Parietal lobe (tissue), 2 donors: ENCODE measurements around the gene CMPK2.

DNA sequence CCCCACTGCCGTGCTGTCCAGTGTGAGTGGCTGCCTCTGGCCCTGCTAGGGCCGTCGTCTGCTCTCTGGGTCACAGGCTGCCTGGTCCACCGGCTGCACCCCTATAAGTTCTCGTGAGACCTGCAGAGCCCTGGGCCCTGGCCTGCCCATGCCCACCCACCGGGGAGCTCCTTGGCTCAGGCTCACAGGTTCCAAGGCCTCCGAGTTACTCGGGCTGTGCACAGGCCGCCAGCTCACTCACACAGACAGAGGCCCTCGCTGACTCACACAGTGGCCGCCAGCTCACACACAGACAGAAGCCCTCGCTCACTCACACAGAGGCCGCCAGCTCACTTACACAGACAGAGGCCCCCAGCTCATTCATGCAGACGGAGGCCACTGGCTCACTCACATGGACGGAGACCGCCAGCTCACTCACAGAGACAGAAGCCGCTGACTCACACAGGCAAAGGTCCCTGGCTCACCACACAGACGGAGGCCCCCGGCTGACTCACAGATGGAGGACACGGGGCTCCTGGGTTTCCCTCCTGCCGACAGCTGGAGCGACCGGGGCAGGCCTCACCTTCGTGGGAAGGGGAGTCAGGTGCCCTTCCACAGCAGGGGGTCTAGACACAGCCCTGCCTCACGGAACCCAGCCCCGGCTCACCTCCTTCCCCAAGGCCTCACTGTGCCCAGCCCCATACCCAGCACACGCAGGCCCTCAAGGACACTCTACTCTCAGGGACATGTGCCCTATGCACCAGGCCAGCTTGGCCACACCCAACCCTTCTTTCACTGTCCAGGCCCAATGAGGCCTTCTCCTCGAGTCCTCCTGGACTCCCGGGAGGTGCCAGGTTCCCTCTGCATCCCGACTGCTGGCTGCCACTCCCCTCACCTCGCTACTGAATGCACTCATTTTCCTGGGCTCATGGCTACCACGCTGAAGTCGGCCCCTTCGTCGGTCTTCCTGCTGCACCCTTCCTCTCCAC lies 334.3 kb upstream of the MYT1L start:
- RAMPAGE, long total RNA: no peak

DNA sequence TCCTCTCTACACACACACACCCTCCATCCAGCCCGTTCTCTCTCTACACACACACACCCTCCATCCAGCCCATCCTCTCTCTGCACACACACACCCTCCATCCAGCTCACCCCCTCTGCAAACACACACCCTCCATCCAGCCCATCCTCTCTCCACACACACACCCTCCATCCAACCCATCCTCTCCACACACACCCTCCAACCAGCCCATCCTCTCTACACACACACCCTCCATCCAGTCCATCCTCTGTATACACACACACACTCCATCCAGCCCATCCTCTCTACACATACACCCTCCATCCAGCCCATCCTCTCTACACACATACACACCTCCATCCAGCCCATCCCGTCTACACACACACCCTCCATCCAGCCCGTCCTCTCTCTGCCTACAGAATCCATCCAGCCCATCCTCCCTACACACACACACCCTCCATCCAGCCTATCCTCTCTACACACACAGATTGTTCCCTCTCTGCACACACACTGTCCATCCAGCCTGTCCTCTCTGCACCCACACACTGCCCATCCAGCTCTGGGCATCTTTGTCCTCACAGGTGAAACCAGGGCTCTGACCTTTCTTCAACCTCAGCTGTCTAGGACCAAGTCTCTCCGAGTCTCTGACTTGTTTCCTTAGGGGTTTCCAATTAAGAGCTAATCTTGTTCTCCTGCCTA lies 81.2 kb downstream of the EIPR1 start:
- RAMPAGE, long total RNA: no peak

- RAMPAGE, long total RNA: no peak
These were observed 74.1 kb downstream of the EIPR1 start for GRCh38 chr2:3303442-3304080.

DNA sequence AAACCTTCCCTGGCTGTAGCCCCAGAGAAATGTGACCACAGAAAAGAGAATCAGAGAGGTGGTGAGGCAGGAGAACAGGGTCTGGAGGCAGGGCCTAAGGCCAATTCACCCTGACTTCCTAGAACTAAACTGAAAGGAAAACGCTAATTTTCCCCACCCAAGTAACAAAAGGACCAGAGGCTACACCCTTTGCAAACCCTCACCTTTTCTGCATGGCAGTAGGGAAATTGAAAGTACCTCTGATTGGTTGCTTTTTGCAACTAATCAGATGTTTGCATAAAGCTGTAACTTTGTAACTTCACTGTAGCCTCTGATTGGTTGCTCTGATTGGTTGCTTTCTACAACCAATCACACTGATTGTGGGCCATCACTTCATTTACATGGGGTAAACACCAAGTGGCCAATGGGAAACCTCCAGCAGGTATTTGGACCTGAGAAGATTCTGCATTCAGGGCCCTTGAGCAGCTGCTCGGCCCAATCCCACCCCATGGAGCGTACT lies 20.8 kb downstream of the EIPR1 start:
- RAMPAGE, long total RNA: no peak

- RAMPAGE, long total RNA: no peak
These were observed 38.7 kb downstream of the ADI1 start for GRCh38 chr2:3480675-3481021.

- RAMPAGE, long total RNA: no peak
These were observed 524 bp upstream of the ADI1 start for GRCh38 chr2:3519872-3520238.

DNA sequence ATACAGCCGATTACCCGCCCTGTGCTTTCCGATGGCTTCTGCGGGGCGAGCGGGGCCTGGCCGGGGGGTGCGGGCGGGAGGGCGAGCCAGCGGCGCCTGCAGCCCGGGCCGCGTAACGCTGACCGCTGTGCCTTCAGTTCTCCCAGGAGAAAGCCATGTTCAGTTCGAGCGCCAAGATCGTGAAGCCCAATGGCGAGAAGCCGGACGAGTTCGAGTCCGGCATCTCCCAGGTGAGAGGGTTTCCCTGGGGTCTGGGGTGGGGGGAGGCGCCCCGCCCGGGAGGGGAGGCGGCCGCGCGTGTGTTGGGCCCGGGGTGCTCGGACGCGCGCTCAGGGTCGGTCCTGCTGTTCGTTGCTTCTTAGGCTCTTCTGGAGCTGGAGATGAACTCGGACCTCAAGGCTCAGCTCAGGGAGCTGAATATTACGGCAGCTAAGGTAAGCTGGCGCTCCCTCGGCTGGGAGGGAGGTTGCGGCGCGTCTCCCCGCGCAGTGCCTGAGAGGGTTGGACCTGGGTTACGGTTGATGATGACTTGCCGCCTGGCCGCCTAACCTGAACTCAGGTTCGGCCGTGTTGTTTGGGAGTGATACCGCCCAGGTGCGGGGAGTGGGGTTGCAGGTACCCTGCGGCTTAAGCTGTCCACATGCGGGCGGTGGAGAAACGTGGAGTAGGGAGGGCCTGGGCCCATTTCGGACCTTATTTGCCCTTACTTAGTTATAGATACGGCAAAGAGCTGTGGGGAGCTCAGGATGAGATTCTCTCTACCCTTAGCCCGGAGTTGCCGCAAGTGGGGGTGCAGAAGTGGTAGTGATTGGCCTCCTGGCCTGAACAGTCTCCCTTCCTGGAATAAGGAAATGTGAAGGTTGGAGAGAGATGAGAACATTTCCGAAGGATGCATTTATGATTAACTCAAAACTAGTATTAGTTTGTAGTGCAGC lies 662 bp downstream of the RPS7 start:
- RAMPAGE, long total RNA: no peak

DNA sequence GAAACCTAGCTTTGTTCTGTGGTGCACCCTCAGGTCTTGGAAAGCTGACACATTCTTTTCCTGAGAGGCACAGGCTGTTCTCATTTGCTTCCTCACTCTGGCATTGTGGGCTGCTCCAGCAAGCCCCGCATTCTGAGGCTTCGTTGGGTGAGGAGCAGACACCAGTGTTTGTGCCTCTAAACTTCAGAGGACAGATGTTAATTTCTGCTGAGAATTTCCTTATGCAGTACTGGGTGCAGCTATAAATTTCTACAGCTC lies 580.4 kb downstream of the DCDC2C start:
- RAMPAGE, long total RNA: no peak

GRCh38 chr2:5059058-5059334 lies 633.2 kb upstream of the SOX11 start:
- RAMPAGE, long total RNA: no peak

- RAMPAGE, long total RNA: no peak
These were observed 575.7 kb upstream of the SOX11 start for GRCh38 chr2:5116595-5116855.

DNA sequence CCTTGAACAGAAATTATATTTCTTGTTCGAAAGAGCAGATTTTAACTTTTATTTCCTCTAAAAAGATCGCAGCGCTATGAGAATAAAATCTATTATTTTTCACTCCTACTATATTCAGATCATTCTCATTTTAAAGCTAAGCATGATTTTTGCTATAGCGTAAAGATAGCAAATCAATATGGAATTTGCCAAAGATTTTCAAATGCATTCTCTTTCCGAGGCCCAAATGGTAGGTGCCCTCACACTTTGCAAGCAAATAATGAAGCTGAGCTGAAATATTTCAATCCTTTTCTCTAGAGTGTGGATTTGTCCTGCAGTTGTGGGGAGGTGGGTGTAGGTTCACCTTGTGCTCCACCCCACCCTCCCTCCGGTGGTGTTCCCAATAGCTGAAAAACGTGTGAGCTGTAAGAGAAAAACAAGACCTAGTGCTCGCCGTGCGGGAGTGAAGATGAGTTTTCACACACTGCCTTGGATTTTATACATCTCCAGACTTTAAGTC lies 2.1 kb upstream of the SOX11 start:
- RAMPAGE, long total RNA: no peak

DNA sequence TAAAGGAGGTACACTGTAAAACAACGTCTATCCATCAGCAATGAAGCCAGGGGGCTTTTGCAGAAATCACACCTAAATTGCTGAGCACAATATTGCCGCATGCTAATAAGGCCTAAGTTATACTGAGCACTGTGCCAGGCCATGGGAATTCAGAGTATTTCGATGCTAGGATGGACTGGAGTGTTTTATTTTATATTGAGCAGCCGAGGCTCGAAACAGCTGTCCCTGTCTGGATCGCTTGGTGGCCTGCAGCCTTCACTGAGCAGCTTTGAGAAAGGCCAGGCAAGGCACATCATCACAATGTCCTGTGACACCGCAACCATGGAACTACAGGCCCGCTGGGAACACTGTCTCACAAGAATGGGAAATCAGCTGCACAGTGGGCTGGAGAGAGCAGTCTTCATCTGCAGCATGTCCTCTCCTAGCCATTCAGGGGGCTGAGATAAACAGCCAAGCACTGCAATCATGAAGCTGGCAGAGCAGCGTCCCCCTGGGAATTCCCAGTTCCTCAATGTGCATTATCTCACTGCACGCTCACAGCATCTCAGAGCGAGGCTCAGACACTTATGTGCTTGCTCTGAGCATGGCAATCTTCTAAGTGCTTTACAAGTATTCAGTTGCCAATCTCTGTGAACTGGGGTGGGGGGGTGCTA lies 2.0 kb downstream of the CMPK2 start:
- RAMPAGE, long total RNA: no peak

- RAMPAGE, long total RNA: no peak
These were observed at the start of gene CMPK2 for GRCh38 chr2:6865082-6866164. Gene CMPK2, minus strand, starts transcription at chr2:6865907.

- RAMPAGE, long total RNA: no peak
These were observed 382 bp upstream of the RNF144A start for GRCh38 chr2:6916934-6917125.

- RAMPAGE, long total RNA: no peak
These were observed 10.0 kb downstream of the RNF144A start for GRCh38 chr2:6927106-6927677.

- RAMPAGE, long total RNA: no peak
These were observed 91.0 kb downstream of the RNF144A start for GRCh38 chr2:7007779-7009039.

GRCh38 chr2:7022428-7023025 lies 105.3 kb downstream of the RNF144A start:
- RAMPAGE, long total RNA: no peak

- RAMPAGE, long total RNA: no peak
These were observed 140.8 kb downstream of the RNF144A start for GRCh38 chr2:7057915-7058578.

- RAMPAGE, long total RNA: no peak
These were observed 808.2 kb downstream of the RNF144A start for GRCh38 chr2:7725174-7725970.

- RAMPAGE, long total RNA: no peak
These were observed 540.6 kb upstream of the ID2 start for GRCh38 chr2:8140963-8141960.